ENCODE results near the genes NT5C1A, PPIE and BMP8B.

DNA sequence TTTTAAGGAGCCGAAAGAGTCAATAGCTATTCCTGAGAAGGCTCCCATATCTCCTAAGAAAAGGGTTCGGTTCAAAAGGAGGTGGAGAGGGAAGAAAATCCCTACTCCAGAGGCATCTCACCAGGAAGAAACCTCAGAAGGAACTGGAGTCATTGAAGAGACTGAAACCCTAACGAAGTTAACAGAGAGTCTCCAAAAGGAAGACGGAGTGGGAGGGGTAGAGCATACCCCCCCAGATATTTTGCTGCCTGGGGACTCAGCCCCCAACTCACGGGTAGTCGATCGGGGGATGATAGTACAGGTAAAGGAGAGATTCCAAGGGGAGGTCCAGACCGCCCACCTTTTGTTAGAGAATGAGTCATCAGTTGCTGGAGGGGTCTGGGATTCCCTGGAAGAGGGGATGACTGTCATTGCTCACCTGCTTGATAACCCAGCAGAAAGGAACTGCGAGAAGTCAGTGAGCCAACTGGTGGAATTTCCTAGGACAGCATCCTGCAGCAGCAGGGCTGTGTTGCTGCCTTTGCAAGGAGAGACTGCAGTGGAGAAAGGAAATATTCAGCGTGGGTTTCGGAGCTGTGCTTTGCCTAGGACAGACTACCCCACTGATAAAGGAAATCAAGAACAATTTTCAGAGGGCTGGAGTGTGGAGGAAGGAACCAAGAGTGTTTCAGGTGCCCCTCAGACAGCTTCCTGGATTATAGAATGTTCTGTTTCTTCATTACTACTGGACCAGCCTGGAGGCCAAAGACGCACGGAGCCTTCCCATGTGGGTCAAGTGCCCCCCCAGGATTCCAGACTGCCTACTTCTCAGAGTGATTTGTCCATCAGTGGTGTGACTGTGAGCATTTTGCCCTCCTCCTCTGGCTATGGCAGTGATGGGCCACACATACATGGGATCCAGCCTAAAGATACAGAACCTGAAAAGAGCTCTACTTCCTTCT, 64.5 kb downstream of the MACF1 start:
- RRBS, 2 experiments = no CpG with 5 or more reads among the region's 13 CpGs

- RRBS, 2 experiments = no CpG with 5 or more reads among the region's 5 CpGs
Measured at GRCh38 chr1:39387292-39387811, 104.1 kb upstream of the BMP8A start.

GRCh38 chr1:39391754-39392637, 99.4 kb upstream of the BMP8A start:
- RRBS, 2 experiments = no CpG with 5 or more reads among the region's 5 CpGs

DNA sequence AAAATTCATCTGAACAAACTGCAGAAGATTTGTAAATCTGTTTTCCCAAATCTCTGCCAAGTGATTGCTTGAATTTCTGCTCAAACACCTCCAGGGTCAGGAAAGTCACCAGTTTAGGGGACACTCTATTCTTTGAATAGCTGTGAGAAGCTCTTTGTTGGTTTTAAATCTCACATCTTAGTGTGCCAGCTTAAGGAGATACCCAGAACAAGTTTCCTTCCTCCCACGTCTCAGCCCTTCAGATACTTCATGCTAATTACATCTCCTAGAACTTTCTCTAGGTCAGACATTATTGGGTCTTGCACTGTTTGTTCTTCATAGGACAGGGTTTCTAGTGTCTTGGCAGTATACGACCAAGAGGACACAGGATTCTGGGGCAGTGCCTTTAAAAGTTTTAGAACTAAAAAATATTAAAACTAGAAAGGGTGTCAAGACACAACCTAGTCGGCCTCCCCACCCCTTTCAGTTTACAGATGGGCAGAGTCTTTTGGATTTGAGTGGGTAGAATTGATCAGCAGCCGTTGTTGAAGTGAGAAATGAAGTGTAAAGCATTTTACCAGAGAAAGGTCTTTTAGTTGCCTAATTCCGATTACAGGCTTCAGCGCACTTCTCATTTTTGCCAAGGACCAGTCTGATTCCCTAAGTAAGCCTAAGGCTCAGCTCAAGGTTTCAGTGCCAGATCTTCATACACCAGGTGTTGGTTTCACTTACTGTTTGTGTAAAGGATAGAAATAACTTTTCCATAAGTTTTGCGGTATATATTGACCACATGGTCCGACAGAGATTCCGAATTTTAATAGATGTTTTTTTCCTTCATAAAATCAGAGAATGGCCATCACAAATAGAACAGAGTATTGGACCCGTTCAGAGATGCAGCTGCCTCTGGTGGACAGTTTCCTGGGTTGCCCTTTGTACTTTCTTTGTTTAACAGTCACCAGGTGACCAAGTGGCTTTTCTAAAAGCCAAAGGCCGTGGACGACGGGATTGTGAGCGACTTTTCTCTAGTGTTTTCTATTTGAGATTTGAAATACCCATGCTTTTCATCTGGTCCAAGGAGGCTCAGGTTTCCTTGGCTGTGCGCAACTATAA, 84.0 kb upstream of the BMP8A start:
- RRBS, 2 experiments = no CpG with 5 or more reads among the region's 15 CpGs

GRCh38 chr1:39409420-39410557, 81.6 kb upstream of the BMP8A start:
- RRBS, 2 experiments = no CpG with 5 or more reads among the region's 37 CpGs

DNA sequence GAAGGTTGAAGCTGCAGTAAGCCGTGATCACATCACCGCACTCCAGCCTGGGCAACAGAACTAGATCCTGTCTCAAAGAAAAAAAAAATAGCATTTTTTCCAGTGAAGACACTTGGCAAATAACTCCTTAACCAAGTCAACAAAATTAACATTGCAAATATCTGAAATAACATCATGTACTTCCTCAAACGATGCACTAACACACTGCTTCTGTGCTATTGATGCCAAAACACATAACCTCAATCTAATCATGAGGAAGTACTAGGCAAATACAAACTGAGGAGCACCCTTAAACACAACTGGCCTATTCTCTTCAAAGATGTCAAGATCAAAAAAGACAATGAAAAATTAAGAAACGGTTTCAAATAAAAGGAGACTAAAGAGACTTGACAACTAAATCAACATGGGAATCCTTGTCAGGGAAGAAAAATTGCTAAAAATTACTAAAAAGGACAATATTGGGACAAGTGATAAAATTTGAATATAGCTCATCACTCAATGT, 32.2 kb downstream of the PABPC4 start:
- RRBS, 2 experiments = no CpG with 5 or more reads among the region's 4 CpGs

DNA sequence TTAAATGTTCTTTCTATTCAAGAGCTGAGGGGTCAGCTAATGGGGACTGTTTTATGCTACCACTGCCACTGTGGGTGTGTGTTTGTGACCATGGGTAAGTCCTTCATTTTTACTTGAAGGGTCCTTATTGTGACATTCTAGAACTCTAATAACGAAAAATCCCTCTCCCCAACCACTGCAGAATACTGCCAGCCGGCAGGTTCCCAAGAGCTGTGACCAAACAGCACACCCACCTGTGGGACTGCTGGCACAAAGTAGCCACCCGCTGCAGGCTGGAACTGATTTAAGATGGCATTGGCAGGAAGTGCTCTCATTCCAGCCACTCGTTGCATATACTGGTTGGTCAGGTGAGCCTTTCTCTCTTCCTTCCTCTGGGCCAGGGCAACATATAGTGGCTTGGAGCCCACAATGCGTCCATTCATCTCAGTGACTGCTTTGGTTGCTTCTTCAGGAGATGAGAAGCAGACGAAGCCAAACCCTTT, 11.7 kb downstream of the PABPC4 start:
- RRBS, 2 experiments = no CpG with 5 or more reads among the region's 6 CpGs

- RRBS, 2 experiments = no CpG with 5 or more reads among the region's 7 CpGs
Measured at GRCh38 chr1:39569412-39570219, 7.0 kb downstream of the PABPC4 start.

- RRBS, 2 experiments = no CpG with 5 or more reads among the region's 18 CpGs
Measured at GRCh38 chr1:39645972-39647412, 7.0 kb upstream of the HEYL start.

GRCh38 chr1:39671933-39672363, at the start of gene NT5C1A:
Gene NT5C1A (minus strand): TSS chr1:39672107.
- RRBS, 2 experiments = under 1 to 2% methylated on average over 16 to 18 of the region's 38 CpGs

- RRBS, 2 experiments = 77% methylated on average over 4 of the region's 4 CpGs
Measured at GRCh38 chr1:39680837-39681202, 8.9 kb upstream of the NT5C1A start.

DNA sequence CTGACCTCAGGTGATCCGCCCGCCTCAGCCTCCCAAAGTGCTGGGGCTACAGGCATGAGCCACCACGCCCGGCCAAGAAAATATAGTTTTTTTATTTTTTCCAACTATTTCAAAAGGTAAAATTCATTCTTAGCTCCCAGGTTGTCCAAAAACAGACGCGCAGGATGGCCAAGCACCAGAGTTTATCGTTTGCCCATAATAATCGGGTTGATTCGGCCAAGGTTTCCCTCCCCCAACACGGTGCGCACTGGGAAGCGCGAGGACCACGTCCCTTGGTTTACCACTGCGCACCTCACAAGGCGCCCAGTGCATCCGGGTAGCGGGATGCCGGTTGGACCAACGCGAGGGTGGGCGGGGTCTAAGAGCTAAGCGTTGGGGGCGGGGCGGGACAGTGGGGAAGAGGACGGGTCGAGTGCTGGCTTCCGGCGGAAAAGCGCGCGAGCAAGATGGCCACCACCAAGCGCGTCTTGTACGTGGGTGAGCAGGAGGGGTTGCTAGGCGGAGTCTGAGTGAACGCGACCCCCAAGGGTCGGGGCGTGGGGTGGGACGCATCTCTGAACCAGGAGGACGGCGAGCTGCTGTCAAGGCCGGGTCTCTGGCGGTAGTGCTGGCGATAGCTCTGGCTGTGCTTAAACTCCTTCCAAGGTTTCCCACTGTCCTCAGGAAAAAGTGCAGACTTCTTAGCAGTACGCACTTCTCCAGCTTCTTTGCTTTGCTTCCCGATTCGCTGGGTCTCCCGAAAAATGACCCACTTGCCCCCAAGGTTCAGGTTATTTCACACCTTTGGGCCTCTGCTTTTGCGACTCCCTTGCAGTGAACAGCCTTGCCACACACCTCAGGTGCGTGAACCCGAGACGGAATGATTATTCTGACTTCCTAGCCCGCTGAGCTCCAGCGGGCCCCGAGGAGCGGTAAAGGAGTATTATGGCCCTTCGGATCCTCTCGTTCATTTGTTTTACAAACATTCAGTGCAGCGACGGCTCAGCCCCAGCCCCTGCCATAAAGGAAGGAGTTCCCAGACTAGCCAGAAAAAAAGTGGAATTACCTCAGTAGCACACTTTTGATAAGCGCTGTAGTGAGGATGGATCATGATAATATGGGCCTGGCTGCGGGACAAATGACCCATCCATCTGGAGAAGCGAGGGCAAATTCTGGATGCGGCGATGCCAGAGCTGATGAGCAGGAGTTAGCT, at the start of gene PPIE:
PPIE (plus strand) TSS at position 428 of the 1,192 bp plus-strand sequence.
- RRBS, 2 experiments = under 1 to 2% methylated on average over 7 of the region's 67 CpGs

DNA sequence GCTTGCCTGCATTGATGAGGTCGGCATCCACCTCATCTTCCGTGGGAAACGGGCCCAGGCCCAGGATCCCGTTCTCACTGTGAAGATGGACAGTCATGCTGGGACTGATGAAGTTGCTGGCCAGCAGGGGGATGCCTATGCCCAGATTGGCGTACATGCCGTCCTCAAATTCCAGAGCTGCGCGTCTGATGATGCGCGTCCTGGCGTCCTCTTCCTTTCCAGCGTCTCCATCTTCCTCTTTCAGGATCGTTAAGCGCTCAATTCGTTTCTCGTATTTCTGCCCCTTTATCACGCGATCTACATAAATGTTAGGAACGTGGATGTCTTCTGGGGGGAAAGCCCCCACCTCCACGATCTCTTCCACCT, 1.0 kb downstream of the OXCT2 start:
- RRBS, 2 experiments = no CpG with 5 or more reads among the region's 20 CpGs

DNA sequence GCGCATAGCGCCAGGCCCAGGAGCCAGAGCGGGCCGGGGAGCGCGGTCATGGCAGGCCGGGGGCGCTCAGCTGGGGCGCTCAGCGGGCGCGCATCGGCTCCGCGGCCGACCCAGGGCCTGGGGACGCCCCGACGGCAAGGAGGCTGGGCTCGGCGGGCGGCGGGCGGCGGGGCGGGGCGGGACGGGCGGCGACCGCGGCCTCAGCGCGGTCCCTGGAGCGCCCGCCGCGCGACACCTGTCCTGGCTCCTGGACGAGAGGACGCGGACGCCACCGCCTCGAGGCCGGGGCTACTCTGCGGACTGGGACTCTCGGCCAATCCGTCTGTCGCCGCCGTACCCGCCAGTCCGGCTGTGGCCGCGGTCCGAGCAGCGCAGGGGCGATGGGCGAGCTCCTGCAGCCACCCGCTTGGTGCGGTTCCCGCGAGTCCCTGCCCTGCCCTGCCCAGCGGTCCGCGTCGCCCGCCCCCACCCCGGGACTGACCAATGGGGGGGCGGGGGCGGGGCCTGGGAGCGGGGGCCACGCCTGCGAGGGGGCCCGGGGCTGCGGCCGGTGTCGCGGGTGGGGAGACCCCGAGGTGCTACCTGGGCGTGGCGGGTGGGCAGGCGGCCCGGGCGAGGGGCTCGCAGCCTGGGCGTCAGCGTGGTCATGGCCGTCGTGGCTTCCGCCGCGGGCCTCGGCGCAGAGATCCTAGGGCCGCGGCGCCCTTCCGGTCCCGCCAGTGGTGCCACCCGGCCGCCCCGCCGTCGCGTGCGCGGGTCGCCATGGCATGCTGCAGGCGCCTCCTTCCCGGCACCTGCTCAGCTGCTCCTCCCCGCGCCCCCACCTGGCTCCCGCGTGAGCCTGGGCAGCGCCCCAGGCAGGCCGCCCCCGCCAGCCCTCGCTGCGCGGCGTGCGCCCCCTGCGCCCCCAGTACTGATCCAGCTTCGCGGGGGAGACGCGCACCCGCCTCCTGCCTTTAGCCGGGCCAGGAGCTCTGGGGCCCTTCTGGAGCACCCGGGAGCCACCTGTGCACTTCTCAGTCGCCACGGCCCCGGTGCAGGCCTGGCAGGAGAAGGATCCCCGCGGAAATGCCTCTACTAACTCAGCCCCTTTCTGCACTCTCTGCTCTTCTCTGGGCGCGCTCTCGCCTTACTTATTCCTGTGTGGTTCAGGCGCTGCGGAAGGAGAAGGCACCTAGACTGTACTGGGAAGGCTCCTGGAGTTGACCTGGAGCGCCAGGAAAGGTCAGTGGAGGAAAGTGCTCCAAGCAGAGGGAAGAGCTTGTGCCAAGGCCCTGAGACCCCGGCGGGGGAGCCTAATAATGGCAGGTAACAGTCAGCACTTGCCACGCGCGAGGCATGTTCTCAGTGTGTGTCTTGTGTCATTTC, at the start of gene BMP8B:
BMP8B (minus strand) TSS at position 430 of the 1,368 bp plus-strand sequence.
- RRBS, 2 experiments = 2 to 3% methylated on average over 30 of the region's 148 CpGs

DNA sequence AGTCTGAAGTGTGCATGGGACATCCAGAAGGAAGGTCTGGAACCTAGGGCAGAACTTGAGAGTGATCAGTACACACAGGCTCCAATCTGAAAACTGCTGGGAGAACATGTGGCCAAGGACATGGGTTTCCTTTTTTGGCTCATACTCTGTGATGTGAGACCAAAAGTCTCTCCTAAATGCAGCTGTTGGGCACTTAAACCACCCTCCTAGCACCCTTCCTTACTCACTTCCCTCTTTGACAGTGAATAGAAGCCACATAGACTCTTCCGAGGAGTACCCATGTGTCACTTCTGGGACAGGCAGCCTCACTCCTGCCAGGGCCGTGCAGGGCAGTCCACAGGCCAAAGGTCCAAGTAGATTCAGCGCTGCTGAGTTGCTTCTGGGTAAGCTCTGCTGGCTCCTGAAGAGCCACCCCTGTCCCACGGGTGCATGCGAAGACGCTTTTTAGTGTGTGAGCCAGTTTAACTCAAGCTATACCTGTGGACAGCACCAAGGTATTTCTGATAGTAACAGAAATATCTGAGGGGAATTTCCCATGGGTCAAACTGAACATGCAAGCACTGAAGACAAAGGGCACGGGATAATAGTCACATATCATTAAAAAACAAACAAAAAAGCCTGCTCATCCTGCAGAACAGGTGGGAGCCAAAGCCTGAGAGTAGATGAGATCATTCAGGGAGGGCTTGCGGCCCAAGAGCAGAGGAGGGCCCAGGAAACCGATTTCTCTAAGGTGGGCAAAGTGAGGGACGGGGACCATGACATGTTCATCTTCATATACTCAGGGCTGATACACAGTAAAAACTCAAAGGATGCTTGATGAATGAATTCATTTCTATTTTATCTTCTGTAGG, 36.9 kb upstream of the BMP8B start:
- RRBS, 2 experiments = no CpG with 5 or more reads among the region's 10 CpGs

- RRBS, 2 experiments = no CpG with 5 or more reads among the region's 2 CpGs
Measured at GRCh38 chr1:39895165-39895572, 6.5 kb downstream of the MYCL start.

DNA sequence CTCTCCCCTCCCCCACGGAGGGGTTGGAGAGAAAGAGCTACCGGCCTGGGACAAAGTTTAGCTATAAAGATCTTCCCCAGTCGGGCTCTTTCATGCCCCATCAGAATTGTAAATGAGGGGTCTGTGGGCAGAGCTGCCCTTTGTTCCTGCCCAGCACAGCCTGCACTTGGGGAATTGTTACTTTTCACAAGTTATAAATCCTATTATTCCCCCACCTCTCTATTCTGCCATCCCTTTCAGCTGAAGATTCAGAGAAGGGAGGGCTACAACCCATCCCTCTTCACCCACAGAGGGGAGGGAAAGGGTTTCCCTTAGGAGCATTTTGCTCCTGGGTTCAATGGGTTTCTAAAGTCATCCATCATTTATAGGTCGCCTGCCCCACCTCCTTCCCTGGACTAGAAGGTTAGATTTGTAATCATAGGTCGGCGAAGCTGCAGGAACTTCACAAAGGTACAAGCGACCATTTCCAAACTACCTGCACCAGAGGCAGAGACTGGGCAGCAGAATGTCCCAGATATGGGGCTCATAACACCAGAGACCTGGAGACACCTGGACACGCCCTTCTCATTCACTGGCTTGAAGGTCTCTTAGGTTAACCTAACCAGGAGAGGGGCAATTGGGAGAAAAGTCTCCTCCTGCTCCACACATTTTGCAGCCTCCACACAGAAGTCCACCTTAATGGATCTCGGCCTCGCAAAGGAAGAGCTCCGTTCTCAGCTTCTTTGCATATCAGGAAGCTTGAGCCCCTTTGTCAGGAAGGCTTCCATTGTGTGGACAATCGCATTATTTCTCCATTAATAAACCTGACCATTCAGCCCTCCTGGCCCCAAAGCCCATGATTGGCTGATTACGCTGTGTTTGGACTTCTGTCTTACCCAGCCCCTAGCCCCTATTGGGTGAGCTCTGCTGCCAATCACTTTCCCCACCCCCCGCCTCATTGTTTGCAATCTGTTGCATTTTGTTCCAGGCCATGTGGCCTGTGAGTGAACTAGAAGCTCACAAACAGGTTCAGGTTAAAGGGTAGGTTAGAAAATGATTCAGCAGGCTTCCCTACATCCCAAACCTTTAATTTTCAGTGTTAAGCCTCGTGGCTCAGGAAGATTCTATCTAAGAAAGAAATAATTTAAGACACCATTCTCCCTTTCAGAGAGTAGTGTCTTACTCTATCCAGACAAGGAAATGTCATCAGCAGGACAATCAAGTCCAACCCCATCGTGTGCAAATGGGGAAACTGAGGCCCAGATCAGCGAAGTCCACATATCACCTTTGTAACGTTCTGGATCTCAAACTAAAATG, 3.0 kb downstream of the MYCL start:
- RRBS, 2 experiments = no CpG with 5 or more reads among the region's 18 CpGs

DNA sequence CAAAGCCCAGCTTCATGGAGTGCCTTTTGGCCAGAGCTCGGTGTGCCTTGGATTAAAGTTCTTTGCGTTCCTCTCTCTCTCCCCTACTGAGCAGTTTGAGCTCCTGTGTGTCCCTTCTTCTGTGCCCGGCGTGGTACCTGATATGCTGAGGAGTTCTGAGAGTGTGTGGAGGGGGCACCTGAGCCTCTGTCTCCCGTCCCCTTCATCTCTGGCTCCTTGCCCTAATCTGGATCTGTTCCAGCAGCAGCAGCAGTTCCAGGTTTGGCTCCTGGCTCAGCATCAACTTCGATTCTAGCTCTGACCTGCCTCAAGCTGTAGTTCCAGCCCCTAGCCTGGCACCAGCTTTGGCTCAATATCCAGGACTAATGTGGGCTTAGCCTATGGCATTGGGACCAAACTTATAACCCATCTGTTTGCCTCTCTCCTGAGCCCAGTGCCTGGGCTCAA, 25.2 kb upstream of the MYCL start:
- RRBS, 2 experiments = no CpG with 5 or more reads among the region's 6 CpGs

DNA sequence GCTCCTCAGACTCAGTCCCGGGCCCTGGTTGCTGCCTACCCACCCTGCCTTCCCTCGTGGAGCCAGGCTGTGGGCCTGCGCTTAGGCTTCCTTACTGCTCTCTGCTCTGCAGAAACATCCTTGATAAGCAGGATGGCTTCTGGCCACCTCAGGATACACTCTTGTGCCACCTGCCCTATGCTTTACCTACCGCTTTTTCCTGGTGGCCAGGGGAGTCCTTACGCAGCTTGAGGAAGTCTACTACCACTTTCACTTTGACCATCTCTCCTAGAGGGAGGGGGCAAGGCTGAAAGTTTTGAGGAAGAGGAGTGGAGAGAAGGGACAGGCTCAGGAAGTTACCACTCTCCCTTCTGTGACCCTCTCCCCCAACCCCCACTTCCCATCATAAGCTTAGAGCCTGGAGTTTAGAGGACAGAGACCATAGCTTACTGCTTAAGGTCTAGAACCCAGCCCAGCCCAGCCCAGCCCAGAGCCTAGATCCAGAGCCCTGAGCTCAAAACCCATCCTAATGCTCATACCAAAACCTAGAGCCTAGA, 18.2 kb upstream of the MFSD2A start:
- RRBS, 2 experiments = no CpG with 5 or more reads among the region's 5 CpGs

- RRBS, 2 experiments = no CpG with 5 or more reads among the region's 3 CpGs
Measured at GRCh38 chr1:40036593-40037098, 3.9 kb upstream of the CAP1 start.

Measured in bronchial epithelial cell (primary cell).